Umbilical cord (tissue), 2 donors: ENCODE measurements around a stretch of chr1.

DNA sequence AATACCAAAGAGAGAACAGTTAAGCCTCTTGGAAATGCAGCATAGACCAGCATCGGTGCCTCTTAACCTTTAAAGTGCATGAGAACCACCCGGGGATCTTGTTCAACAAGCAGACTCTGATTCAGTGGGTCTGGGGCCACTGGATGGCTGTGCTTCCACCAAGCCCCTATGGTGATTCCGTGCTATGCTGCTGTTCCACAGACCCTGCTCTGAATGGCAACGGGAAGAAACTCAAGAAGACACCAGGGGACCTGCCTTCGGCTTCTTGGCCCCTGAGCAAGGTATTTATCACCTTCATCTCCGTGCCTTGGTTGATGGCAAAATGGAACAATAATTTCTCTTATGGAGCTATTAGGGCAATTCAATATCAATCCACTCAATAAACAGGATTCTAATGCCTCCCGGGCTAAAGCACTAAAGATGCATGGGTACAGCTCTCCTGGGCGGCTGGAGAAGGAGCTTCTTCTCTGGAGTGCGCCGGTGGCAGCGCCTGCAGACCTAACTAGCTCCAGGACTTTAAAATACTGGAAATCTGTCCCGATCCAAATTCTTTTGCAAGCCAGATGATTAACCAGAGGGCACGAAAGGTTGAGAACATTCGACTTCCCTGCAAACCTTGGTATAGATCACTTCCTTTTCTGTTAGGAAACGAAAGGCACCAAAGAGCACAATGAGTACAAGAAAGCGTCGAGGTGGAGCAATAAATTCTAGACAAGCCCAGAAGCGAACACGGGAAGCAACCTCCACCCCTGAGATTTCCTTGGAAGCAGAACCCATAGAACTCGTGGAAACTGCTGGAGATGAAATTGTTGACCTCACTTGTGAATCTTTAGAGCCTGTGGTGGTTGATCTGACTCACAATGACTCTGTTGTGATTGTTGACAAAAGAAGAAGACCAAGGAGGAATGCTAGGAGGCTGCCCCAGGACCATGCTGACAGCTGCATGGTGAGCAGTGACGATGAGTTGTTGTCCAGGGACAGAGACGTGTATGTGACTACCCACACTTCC is 18.8 kb downstream of the FAM89A start:
- RAMPAGE, long total RNA: no peak

GRCh38 chr1:231351802-231352148 is 13.7 kb downstream of the SPRTN start:
- RAMPAGE, long total RNA: no peak

- RAMPAGE, long total RNA: no peak
These were observed 13.9 kb upstream of the DISC1 start for GRCh38 chr1:231612512-231613296.

DNA sequence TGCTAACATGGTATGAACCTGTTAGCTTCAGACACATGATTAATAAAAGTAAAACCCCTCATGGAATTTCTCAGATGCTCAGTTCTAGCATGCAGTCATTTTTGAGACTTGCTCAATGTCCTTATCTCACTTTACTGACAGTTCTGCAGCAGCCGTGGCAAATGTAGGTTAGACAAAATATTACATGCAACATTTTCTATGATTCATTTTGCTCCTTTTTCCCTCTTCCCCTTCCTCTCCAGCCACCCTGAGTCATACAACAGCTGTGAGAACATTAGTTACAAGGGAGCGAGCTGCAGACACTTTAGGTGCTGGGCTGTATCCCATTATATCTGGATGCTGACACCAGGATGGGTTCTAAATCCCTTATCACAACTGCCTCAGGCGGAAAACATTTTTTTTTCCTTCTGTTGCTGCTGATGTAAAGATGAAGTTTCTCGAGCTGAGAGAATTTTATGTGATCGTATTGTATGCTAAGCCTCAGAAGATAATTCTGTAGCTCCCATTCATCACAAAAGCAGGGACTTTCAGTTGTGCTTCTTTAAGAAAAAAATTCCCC is 344.8 kb downstream of the DISC1 start:
- RAMPAGE, long total RNA: no peak

GRCh38 chr1:231990320-231991052 is 363.9 kb downstream of the DISC1 start:
- RAMPAGE, long total RNA: no peak

DNA sequence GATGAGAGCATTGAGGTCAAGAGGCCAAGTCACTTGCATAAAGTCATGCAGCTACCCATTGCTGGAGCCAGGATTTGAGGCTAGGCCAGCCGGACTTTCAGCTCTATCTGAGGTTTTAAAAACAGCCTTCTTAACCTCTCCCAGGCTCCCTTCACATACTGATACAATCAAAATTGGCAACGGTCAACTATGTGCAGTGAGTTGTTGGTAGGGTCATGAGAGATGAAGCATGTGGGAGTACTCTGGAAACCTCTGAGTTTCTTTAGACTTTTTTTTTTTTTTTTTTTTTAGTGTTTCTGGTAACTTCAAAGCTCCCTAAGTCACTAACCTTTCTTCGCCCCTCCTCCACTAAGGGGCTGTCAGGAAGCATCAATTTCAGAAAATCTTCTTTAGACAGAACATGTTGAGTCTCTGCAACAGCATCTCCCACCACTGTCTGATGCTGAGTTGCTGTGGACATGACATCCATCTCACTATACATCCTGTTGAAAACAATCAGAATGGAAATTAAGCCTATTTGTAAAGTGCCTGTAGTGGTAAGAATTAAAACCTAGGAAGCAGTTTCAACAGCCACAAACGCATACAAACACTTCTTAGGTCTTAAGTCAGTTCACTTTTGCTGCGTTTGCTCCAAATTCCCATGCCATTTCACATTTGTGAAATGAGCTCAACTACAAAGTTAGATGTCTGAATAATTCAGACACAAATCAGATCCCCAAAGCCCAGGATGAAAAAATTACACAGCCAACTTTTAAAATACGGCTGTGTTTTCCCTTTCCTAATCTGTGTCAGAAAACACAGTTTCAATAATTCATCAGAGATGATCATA is 201.6 kb downstream of the SIPA1L2 start:
- RAMPAGE, long total RNA: no peak

DNA sequence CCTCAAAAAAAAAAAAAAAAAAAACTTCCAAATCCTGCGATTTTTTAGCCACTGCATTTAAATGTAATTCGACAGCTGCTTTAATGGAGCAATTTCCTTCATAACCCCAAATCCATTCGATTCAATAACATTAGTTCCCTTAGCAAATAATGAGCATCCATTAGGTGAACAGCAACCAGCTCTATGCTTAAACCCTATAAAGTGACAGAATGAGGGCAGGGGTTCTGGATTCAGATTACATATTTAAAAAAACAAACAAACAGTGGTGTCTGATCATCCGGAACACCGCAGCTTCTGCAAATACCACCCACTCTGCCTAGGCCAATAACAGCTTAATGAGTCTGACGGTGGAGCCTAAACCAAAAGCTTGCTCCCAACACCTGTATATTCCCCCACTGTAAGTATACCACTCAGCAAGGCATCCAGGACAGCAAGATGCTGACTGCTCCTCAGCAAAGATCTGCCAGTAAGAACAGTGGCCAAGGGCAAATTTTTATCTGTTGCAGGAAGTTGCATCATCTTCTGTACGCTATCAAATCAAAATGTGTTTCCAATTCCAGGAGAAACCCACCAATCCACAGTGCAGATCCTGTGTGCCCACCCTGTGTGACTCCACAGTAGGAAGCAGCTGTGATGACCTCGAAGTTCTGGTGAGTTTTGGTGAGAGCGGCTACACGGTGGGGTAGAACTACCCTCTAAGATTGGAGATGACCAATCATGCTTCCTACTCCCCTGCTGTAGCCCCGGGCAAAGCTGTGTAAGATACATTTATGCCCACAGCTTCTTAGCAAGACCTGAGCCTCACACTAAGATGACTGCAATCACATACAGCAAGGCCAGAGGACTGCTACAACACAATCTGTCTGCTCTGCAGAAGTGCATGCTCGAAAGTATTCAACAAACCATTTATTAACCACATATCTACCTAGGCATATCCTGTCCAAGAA is 30.7 kb downstream of the SIPA1L2 start:
- RAMPAGE, long total RNA: no peak

DNA sequence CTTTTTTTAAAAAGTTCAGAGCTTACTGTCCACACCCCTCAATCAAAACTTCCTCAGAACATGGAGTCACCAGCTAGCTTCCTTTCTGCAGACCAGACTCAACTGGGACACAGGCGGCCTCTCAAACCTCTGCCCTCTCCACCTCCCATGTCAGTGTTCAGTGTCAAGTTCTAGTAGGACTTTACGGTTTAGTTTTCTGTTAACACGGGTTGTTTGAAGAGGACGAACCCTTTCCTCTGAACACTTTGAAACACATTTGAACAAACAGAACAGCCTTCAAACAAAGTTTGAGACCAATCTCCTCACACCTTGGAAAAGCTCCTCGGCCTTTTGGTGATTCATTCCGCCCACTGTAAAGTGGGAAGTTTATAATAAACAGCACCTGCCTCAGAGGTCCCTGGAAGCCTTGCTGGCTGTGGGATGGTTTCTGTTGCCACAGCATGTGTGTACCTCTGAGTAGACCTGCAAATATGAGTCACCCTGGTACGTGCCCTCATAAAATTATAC is 48.4 kb upstream of the SIPA1L2 start:
- RAMPAGE, long total RNA: no peak

DNA sequence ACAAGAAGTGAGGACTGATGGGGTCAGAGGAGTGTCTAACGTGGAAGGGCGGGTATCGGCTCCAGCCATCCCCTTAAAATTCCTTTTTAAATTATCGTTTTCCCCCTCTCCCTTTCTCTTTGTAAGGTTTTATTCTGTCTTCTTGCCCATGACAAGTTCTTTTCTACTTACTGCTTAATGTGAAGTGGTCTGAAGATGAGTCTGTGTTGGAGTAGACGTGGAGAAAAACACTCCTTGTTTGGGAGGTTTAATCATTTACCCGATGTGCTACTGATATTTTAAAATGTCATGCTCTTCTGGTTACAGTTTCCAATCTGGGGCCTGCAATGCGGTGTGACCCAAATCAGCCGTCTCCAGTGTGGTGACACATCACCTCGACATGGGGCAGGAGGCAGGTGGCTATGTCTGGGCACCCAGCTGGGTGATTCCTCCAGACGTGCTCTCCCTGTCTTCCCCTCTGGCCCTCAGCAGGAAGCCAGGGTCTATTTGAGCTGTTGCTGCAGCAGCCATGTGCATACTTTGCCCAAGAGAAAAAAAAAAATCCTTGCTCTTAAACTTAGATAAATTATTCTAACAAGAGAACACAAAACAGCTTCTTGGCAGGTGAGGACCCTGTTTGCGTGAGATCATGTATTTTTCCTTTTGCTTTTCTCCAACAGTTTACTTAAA is 39.0 kb upstream of the MAP10 start:
- RAMPAGE, long total RNA: no peak

DNA sequence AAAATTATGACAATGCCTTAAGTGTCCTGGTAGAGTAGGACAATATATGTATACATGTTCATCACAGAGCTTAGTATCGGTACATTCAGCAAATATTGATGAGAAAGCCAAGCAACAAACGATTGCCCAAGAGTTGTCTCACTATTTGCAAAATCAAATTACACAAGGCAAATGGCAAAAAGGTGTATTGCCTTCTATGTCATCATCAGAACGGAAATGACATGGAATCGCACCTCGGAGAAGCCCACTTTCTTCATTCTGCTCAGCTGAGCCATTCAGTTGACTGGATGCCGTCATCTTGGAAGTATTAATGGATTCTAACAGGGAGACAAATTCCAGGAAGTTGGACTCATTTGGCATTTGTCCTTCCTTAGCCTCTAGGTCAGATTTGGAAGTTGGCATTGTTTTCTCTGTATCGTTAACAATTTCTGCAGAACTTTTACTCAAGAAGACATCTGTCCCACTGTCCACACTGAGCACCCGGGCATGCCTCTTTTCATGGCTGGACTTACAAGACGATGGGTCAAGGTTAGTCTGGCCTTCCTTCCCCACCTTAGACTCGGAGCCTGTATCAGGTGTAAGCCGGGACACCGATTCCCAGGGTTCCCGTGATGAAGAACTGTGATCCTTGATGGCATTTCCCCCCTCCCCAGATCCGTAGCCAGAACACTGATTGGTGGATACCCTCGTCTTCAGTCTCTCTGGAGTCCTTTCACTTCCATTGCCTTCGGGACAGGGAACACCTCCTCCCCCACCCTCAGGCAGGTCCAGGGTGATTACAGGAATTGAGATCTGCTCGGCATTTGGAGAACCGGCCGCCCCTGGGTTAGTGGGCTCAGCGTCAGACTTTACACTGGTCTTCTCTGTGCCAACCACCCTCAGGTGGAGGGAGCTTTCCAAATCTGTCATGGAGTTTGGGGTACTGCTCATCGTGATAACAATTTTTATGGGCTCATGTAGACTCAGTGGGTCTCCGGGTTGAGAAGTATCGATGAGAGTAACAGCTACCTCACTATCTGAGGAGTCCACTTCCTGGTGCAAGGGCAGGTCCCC is 37.4 kb downstream of the PCNX2 start:
- RAMPAGE, long total RNA: no peak

DNA sequence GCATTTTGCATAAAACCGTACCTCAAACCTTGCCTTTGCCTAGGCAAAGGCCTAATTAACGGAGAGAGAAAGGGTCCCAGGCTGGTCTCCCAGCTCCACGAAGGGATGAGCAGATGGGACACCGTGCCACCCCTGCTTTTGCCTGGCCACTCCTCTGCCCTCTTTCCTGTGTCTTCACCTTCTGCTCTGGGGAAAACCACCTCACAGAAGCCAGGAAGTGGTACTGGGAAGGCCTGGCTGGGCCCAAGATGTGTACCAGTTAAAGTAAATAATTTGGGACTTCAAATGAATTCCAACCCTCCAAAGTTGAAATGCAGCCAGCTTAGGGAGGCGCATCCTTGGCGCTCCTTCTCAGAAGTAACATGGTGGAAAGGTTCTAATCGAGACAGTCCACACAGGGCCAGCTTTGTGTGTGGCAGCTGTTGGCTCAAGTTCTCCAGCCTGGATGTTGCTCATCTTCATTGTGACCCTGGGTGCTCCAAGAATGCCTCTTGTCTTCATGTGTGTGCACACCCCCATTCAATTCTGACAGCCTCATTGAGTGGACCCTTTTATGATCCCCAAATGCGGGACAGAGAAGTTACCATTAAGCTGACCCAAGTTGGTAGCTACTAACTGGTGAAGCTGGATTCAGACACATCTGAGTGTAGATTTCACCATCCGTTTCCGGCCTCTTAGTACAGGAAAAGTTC is 45.8 kb downstream of the MAP3K21 start:
- RAMPAGE, long total RNA: no peak

DNA sequence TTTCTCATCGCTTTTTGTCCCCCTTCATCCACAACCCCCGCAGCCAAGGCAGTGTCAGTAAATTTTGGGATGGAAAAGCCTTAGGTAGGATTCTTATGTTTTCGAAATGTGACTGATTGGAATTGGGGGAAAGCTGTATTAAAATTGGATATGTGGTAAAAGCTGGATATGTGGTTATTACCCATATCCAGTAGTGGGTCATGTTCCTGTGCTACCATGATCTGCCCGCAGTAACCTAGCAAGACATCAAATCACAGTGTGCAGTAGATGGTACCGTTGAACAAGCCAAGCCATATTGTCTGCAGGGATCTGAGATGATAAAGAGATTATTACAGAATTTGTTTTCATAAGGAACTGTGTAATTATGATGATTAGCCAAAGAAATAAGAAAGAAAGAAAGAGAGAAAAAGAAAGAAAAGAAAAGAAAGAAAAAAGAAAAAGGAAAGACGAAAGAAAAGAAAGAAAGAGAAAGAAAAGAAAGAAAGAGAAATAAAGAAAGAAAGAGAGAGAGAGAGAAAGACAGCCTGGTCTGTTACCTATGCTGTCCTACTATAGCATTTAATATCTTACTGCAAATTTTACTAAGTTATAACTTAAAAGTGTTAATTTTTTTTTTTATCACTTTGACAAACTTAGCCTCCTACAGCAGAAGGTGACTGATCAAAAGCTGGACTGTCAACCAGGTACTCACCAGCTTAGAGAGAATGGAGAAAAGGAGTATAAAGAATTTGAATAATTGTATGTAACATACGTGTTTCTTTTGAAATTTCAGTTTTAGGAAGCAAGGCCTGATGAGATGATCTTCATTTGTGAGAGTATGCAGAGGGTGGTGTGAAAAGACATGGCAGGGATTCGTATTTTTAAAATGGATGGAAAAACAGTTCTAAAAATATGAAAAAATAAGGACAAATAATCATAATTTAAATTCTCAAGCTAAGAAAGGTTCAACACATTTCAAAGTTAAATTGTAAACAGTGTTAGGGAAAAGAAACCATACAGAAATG is 43.6 kb downstream of the KCNK1 start:
- RAMPAGE, long total RNA: no peak

DNA sequence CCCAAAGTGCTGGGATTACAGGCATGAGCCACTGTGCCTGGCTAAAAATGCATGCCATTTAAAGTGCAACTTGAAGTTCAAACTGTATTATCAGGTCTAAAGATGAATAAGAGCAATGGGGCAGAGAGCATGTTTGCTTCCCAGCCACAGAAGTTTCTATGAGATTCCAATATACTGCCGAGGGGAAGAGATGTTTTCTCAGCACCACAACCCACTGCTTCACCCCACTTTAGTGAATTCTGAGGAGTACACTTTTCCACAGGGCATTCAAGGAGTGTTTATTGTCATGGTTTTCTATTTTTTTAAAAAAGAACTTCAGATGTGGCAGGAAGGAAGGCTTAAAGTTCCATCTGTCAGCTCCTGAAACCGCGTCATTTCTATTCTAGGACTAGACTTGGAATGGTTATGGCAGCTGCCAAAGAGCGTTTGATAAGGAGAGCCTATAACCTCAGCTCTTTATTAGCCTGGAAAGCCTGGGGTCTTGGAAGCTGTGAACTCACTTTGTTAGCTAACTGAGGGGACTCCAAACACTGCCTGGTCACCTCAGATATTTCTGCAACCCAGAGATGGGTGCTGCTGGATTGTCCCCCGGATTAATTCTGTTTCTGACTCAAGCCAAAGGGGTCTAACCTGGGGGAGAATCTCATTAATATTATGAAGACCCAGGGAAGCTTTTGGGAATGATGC is 80.2 kb downstream of the KCNK1 start:
- RAMPAGE, long total RNA: no peak

DNA sequence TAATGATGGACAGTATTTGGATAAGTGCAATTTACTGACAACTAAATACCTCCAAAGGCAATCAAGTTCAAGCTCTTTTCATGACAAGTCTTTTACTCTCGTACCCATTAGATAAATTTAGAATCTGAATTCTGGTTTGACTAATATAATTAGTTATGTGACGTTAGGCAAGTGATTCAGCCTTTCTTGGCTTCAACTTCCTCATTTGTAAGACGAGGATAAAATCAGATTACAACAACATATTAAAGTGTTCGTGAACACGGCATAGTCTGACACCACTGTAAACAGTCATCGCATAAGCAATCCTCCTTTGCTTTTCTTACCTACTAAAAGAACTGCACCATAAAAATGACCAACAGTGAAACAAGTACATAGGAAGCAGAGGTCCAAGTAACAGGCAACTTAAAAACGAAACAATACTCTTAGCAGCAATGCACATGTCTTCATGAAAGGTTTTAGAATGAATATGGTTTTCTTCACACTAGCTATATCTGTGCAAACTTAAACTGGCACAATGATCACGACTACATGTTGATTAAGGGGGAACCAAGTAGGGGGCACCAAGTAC is 25.7 kb downstream of the COA6 start:
- RAMPAGE, long total RNA: no peak

DNA sequence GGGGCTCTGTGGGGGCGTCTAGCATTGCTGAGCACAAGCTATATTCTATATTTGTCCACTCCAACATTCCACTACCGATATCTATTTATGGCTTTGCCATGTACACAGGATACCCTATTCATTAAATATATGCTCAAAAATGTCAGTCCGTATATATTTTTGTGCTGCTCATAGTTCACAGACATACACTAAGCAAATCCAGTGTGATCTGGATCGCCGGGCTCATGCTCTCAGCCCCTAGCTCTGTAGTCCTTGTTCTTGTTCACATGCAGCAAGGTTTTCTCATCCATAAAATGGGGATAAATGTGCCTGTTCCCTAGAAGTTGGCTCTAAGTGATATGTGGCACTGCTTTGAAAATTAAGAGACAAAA is 26.8 kb downstream of the IRF2BP2 start:
- RAMPAGE, long total RNA: no peak

DNA sequence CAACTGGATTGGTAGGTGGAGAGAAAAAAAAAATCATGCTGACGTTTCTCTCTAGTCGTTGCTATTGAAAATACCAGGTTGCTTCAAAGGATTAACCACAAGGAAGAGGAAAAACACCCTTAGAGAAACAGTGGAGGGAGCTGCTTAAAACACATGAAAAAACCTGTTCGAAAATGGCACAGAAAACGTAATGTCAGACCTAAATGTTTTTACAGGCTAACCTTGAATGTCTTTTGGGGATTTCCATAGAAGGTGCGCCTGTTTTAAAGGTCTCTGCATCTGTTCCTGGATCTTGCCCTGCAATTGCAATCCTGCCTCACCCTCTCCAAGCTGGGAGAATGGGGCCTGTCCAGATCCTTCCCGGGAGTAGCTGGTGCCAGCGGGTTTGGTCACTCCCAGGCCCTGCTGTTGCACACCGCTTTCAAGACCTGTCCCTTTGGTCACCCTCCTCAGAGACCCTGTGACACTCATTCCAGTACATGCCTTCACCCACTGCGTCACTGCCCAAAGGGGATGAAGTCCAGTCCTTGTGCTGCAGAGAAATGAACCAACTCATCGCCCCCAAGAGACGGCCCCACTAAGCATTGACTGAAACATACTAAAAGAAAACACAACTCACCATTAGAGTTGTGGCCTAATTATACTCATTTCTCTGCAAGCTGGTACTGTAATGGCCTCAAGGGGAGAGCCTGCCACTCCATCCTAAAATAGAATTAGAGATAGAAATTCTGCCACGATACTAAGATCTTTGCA is 1.8 kb upstream of the IRF2BP2 start:
- RAMPAGE, long total RNA: no peak

- RAMPAGE, long total RNA: no peak
These were observed 110.9 kb upstream of the IRF2BP2 start for GRCh38 chr1:234720767-234721395.

- RAMPAGE, long total RNA: no peak
These were observed 199.6 kb upstream of the IRF2BP2 start for GRCh38 chr1:234809533-234810035.

GRCh38 chr1:234841666-234842426 is 231.9 kb upstream of the IRF2BP2 start:
- RAMPAGE, long total RNA: no peak

DNA sequence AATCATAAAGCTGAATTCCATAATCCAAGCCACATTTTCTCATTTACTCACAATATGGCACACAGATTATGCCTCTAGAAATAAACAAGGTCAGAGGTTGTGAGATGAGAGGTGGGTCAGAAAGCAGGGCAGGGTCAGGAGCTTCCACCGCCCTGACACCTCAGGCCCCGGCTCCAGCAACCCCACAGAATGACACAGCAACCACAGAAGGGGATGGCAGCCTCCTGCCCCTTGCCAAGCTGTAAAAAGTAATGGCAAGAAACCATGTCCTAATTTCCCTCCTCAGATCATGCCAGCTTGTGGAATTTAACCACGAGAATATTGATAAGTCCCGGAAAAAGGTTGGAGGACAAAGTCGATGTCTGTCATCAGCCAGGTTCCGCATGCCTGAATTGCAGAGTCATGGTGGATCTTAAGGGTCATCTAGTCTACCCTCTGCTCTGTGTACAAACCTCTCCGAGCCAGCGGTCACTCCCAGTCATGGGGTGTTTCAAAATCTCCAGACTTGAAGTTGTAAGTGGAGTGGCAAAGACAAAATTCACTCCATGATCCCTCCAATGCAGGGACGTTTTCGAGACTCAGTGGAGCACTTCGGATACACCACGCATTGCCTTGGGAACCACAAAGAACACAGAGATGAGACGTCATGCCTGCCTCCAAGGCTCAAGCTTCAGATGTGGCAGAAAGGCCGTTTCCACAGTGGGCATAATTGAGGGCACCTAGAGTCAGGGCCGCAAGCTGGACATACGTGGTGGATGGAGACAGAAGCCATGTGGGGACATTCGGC is 254.1 kb downstream of the TOMM20 start:
- RAMPAGE, long total RNA: no peak